Cardiac ventricle fibroblast (primary cell): ENCODE measurements around the gene KLHL30.

DNA sequence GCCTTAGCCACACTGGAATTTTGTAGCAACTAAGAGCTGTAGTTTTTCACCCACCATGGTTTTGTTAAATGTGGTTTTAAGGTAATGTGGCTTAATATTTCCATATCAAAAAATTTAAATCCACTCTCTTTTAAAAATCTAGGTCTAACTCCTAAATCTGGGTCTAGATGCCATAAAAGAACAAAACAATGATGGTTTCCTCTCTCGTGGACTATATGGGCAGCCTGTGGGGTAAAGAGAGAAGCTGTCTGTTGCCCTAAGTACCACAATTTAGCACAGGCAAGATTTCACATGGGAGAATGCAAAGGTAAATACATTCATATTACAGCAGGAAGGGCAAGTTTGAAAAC, 13.4 kb upstream of the RBM44 start:
- RAMPAGE, long total RNA: no peak

GRCh38 chr2:237868592-237869171, 9.3 kb downstream of the RAMP1 start:
- RAMPAGE, long total RNA: no peak

GRCh38 chr2:237879111-237879529, 19.7 kb downstream of the RAMP1 start:
- RAMPAGE, long total RNA: no peak

DNA sequence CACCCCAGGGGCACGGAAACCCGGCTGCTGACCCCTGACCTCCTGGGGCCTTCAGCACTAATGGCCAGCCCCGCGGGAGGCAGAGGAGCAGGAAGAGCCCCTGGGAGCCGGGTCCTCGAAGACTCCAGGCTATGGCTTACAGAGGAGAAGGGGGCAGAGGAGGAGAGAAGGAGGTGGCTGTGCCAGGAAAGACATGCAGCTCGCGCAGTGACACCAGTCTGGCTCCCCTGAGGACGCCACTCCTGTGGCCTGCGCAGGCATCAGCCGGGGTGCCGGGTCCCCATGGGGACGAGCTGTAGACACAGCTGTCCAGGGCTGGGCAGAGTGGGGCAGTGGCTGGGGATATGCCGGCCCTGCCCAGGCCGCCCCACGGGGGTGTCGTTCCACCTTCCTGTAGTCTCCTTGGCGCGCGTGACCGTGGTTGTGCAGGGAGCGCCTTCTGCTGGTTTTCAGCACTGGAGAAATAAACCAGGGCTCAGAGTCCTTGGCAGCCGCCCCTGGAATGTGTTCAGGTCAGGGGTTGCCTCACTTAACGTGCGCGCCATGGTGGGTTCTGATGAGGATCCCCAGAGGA, 26.5 kb downstream of the RAMP1 start:
- RAMPAGE, long total RNA: no peak

GRCh38 chr2:237888252-237888820, 28.9 kb downstream of the RAMP1 start:
- RAMPAGE, long total RNA: no peak

- RAMPAGE, long total RNA: no peak
These were observed 10.4 kb upstream of the UBE2F start for GRCh38 chr2:237956333-237956809.

DNA sequence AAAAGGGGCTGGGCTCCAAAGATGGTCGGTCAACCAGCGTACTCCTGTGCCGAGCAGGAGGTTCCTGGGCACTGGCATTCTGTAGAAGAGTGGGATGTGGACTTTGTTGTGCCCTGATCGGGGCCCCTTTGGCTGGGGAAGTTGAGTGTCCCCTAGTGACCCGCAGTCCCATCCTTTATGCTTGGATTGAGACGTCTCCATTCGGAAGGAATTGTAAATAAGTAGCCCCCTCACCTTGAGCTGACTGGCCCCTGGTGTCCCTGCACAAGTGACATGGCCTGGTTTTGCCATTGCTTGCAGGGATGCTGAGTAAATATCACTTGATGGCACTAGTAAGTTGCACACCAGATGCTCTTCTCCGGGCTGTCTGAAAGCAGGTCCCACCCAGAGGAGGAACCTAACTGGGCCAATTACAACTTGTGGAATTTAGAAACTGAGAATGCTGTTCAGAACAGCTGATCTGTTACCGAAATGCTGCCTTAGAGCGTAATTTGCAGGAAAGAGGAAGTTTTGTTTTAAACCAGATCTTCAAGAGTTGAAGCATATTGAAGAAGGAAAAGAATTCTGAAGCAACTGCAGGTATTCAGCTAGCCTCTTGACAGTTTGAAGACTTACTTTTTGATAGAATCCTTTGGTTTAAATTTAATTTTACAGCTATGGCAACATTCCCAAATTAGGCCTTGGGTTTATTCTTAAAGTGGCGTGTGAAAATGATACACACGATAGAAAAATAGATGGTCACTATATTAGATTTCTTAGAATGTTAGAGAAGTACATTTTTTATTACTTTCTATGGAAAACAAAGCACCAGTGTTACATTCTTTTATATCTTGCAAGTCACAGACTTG, 1.7 kb downstream of the UBE2F start:
- RAMPAGE, long total RNA: no peak

DNA sequence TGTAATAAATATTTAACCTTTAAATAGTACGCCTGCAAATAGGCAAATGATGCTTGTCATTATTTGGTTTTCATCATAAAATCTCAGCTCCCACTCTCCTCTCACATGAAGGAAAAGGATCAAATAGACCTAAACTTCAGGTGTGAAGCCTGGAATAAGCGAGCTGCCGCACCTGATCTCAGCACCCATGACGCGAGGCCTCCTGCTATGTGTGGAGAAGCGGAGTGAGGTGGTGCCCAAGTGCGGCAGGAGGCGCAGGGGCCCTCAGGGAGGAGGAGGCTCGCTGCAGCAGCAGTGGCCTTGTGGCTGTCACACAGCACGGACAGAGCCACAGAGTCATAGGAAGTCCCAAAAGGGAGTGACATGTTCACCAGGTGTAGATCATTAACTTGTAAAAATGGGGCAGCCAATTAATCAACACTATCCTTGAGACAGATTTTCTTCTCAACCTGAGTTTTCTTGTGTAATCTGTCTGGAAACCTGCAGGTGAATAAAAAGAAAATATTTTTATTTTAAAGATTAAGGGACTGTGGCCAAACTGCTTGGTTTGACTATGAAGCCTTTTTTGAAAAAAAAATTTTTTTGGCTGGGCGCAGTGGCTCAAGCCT, 9.1 kb downstream of the SCLY start:
- RAMPAGE, long total RNA: no peak

GRCh38 chr2:238138275-238138830, at the start of gene KLHL30:
Gene KLHL30 (plus strand): TSS chr2:238138668.
- RAMPAGE, long total RNA: no peak

DNA sequence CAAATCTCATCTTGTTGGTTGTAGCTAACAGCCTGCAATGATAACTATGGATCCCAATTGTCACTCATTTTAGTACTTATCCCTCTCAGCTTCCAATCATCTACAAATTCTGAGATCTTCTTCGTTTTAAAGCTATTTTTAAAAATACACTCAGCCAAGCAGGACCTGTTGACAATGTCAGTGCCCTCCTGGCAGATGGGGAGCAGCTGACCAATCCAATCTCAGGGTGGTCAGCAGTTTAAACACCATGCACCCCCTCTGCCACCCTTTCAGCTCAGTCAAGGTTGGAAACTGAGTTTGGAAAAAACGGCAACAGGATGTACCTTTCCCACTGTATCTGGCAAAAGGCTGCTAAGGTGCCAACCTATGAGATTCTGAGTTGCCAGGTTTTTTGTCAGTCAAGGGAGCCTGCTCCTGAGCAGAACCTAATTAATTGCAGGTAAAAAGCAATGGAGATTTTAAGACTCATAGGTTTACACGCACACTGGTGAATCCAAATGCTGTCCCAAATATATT, 2.2 kb downstream of the ILKAP start:
- RAMPAGE, long total RNA: no peak

- RAMPAGE, long total RNA: no peak
These were observed 10.6 kb downstream of the PER2 start for GRCh38 chr2:238277715-238278387.

GRCh38 chr2:238297591-238298131, 9.3 kb upstream of the PER2 start:
- RAMPAGE, long total RNA: no peak

DNA sequence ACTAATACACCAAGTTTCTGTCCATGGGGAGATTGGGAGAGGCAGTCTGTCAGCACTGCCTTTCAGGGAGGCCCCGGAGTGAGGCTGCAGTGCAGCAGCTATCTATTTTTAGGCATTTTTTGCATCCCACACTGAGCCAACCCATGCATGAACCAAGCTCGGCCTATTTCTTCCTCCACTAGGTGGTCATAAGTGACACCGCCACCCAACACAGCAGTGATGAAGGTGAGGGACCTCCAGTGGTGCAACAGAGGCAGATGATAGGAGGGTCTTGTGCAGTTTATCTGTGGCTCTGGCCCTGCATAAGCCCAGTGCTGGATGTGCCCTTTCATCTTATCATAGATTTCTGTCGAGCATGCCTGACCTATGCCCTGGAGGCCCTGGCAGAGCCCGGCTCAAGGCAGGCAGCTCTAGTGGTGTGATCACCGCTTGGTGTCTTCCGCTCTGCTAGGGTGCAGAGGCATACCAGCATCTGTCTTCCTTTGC, 13.9 kb upstream of the TRAF3IP1 start:
- RAMPAGE, long total RNA: no peak

- RAMPAGE, long total RNA: no peak
These were observed 8.4 kb downstream of the TRAF3IP1 start for GRCh38 chr2:238328353-238329396.

DNA sequence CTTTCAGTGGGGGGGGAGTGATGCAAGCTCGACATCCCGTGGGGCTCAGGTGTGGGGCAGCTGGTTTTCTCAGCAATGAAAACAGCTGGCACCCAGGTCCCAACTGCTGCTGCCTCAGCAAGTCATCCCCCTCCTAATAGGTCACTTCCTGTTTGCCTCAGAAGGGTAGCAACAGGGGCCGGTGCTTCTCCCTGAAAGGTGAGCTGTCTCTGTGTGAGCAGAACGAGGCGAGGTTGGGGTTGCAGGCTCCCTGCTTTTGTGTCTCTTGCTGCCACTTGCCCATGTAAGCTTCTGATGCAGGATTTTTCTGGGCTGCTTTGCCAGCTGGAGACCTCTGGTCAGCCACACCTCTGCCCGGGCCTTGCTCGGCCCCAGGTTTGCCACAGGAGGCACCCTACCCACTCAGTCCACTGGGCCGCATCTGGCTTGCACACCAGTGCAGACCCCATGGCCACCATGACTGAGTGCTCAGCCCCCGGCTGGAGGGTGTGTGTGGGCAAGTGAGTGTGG, 11.6 kb upstream of the ASB1 start:
- RAMPAGE, long total RNA: no peak

- RAMPAGE, long total RNA: no peak
These were observed 60.5 kb upstream of the TWIST2 start for GRCh38 chr2:238787168-238788037.

GRCh38 chr2:238853082-238853589, 5.3 kb downstream of the TWIST2 start:
- RAMPAGE, long total RNA: no peak

DNA sequence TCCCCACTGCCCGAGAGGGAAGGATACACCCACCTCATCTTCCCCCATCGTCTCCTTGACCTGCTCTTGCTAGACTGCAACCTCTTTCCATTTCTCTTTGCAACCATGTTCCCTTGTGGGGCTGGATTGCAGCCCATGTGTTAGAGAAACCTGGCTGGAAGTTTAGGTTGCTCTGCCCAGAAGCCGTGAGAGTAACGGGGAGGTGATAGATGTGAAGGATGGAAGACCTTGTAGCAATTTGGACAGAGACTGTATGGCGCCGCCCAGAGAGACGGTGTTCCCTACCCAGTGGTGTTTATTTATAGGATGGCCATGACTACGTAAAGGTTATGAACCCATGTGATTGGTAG, 143.7 kb downstream of the TWIST2 start:
- RAMPAGE, long total RNA: no peak

DNA sequence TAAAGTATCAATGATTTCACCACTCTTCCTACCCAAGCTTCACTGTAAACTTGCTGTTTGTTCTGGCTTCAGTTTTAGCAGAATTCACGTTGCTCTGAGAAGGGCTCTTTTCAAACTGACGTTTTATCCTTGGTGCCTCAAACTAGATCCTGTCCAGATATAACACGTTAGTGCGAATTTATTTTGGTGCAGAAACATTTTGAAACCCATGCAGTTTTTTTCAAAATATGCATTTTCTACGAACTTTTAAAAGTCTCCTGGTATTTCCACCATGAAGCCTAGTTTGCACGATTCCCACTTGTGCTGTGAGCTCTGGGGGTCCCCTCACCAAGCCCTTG, 224.2 kb downstream of the TWIST2 start:
- RAMPAGE, long total RNA: no peak

GRCh38 chr2:239157776-239158272, 243.0 kb downstream of the HDAC4 start:
- RAMPAGE, long total RNA: no peak